ENCODE data around the genes BTD and GALNT15.

DNA sequence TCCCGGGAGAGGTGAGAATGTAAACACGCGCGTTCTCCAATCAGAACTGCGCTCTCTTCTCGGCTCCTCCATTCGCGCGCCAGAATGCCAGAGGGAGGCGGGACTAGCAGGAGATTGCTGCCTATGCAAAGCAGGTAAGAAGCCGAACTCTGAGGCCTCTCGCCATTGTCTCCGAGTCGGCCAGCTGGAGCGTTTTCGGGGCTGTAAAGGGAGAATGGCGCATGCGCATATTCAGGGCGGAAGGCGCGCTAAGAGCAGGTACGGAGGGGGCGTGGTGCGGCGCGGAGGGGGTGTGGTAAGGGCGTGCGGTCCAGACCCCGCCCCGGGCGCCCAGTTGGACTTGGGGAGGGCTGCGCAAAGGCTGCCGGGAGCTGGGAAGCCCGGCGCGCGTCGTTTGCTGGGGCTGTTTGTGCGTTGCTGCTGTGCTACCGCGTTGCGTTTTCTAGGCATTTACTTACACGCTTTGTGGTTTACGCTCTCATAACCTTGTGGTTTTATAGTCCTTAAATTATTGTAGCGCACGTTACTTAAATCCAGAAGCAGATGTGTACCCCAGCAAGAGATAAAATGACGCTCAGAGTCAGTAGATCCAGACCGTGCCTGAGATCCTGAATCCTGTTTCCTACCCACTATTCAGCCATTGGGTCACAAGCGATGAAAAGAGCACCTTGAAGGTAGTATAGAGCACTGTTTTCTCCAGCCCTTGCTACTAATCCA lies at the start of gene BTD:
Gene BTD, plus strand, starts transcription at position 109 of the 717 bp plus-strand sequence.
- PRO-cap, 3 experiments: peak in 3 of 3 experiments; most common plus-strand start position 165 of the sequence (in 3); most common minus-strand start position 216 of the sequence (in 2)

- PRO-cap, 3 experiments: peak in 1 of 3 experiments; most common plus-strand start chr3:15630885 (in 1)
These were observed 29.1 kb downstream of the BTD start for GRCh38 chr3:15630628-15631064.

- PRO-cap, 3 experiments: no peak in any of the 3 experiments
These were observed 67.4 kb downstream of the BTD start for GRCh38 chr3:15668841-15669474.

DNA sequence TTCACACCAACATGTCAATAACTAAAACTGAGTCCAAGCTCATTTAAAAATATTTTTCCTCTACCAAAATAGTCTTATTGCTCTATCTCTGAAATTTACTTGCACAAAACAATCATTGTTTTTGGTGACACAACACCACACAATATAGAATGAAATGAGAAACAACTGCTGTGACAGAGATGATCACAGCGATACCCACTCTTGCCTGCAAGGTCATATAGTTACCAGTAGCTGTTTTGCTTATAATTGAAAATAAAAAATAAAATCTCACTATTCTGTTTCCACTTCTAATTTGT lies 1.1 kb downstream of the ANKRD28 start:
- PRO-cap, 3 experiments: no peak in any of the 3 experiments

DNA sequence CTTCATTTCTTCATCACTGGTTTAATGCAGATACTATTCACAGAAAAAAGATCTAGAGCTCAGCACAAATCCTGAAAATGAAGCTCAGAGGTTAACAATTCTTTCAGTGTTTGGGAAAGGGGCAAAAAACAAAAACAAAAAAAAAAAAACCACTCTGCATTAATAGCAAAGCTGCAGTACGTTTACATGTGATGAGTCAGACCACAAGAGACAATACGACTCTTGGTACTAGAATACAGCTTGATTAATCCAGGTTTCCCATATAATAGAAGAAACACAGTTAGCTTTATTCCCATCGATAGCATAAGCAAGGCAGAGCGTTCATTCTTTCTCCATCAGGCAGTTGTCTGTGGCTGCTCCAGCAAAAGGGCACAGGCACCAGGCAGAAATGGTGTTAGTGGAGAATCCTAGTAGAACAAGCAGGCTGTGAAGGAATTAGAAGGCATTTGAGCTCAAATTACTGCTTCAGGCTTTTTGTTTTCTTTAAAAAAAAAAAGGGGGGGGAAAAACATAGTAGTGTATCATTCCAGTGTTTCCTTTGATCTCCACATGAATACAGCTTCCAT lies 622 bp downstream of the ANKRD28 start:
- PRO-cap, 3 experiments: peak in 2 of 3 experiments; most common plus-strand start position 289 of the sequence (in 2); most common minus-strand start position 302 of the sequence (in 1)

DNA sequence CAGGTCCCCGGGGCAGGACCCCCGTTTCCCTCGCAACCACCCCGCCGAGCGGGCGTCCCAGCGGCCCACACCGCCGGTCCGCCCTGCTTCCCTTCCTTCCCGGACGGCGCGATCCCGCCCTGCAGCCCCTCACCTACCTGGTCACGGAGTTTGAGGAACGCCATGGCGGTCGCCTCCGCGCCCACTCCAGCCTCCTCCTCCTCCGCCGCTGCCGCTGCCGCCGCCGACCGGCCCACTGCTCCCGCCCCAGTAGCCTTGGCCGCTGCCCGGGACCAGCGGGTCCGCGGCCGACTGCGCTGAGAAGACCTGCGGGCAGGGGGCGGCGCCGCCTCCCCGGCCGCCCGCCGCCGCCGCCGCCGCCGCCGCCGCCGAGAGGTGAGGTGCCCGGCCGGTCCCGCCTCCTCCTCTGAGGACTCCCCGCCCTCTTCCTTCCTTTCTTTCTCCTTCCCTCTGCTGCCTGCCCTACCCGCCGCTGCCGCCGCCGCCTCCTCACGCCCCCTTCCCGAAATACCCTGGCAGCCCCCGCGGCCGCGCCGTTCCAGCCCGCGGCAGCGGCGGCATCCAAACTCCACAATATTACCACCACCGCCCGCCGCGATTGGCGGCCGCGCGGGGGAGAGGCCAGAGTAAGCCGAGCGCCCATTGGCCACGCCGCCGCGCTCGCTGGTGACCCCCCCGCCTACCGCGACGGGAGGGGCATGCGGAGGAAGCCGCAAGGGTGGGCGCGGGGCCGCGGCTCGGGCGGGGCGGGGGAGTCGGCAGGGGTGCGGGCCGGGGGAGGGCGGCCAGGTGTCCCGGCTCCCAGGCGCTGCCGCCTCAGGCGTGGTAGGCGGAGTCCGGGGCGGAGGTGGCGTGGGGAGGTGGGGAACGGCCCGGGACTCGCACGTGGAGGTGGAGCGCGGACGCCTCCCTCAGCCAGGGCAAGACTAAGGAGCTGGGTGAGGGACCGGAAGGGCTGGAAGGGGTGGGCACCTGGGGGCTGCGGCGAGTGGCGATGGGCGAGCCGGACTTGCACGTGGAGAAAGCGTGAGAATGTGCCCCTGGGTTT lies 61.8 kb upstream of the ANKRD28 start:
- PRO-cap, 3 experiments: peak in 3 of 3 experiments; most common plus-strand start position 701 of the sequence (in 3); most common minus-strand start position 575 of the sequence (in 2)

DNA sequence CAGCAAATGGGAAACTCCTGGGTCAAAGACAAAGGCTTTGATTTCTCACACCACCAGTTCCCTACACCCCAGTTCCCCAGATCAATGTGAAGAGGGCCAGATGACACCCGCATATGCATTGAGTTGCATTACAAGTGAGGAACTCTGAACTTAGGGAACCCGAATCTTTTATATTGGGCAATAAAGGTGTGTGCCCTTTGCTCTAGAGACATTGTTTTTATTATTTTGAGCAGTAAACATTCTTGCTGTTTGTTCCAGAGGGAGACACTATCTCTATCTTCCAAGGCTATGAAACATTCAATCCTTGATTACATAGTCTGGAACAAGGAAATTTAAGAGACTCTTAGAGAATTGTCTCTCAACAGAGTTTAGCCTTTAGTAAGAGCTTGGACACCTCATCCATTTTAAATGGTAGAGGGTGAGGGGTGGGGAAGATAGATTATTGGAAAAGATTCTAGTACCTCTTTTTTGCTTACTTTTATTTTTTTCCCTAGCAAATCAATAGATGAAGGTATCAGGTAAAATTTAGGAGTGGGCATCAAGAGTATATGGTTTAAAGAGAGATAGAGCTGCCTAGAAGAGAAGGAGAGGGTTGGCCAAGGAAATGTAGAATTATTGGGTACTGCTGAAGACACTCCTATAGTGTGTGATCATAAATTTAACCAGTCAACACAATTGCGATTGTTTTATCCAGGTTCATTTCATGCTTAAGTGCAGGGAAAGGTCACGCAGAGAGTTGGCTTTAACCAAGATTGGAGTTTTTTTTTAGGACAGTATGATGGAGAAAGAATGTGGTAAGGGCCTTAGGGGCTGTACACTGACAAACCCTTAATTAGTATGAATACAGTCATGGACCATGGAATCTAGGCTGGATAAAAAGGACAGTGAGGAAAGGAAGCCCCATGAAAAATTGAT lies 74.3 kb upstream of the ANKRD28 start:
- PRO-cap, 3 experiments: no peak in any of the 3 experiments

- PRO-cap, 3 experiments: no peak in any of the 3 experiments
These were observed 113.8 kb upstream of the GALNT15 start for GRCh38 chr3:16060211-16061463.

- PRO-cap, 3 experiments: peak in 1 of 3 experiments; most common plus-strand start chr3:16174680 (in 1); most common minus-strand start chr3:16174617 (in 1)
These were observed at the start of gene GALNT15 for GRCh38 chr3:16174317-16174986. TSS of gene GALNT15 (plus strand) at chr3:16174680.

GRCh38 chr3:16262170-16262770 lies 2.5 kb downstream of the DPH3 start:
- PRO-cap, 3 experiments: no peak in any of the 3 experiments

- PRO-cap, 3 experiments: no peak in any of the 3 experiments
These were observed 37.5 kb downstream of the OXNAD1 start for GRCh38 chr3:16302399-16302965.

DNA sequence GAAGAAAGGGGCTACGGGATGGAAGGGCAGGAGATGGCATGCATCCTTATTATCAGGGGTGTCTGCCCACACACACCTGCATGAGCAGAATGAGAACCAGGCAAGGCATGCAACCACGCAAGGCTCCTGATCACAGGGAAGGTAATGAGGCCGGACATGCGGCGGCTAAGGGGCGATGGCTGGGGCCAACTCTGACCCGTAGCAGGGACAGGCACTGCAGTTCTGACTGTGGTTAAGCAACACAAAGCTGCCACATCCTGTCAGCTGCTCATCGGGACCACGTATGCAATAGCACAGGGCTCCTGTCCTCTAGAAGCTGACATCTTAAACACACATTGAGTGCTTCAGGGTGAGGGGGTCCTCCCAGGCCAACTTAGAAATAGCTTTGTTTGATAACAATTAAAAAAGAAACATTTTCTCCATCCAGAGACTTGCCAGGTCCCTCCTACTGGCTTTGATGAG lies 73.2 kb downstream of the OXNAD1 start:
- PRO-cap, 3 experiments: no peak in any of the 3 experiments

DNA sequence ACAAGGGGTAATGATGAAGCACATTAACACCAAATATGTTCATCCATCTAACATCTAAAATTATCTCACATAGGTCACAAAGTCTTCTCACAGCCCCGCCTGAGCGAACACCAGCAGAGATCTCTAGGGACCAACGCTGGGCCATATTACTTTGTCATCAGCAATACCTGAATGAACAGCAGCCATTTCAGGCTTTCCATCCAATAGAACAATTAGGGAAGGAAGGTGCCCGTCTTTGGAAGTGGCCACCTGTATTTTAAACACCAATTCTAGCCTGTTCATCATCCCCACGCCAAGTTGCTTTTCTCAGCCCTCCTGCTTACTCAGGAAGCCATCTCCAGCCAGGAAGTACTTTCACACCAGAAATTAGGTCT lies 106.4 kb downstream of the OXNAD1 start:
- PRO-cap, 3 experiments: no peak in any of the 3 experiments

GRCh38 chr3:16462467-16462871 lies 51.0 kb downstream of the RFTN1 start:
- PRO-cap, 3 experiments: no peak in any of the 3 experiments

- PRO-cap, 3 experiments: no peak in any of the 3 experiments
These were observed 41.1 kb downstream of the RFTN1 start for GRCh38 chr3:16472261-16473012.

DNA sequence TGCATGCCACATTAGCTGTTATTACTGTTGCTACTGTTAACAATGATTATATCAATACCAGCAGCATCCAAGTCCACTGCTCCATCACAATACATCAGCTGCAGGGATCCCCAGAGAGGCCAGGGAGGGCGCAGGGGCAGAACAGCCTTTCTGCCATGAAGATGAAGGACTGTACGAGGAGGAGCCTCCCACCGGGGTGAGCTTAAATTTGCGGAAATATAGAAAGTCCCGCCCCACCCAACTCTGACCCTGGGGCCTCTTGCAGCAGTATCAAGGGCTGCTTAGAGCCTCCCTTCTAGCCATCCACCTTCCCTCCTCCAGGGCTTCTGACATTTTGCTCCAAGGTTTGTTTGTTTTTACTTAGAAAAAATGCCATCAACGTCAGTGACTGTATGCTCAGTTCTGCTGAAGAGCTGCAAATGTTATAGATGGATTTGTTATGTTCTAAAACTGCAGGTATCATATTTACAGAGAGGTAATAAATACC lies 30.8 kb downstream of the RFTN1 start:
- PRO-cap, 3 experiments: no peak in any of the 3 experiments

GRCh38 chr3:16504048-16504698 lies 9.3 kb downstream of the RFTN1 start:
- PRO-cap, 3 experiments: no peak in any of the 3 experiments

- PRO-cap, 3 experiments: no peak in any of the 3 experiments
These were observed 32.9 kb upstream of the RFTN1 start for GRCh38 chr3:16546143-16547019.

DNA sequence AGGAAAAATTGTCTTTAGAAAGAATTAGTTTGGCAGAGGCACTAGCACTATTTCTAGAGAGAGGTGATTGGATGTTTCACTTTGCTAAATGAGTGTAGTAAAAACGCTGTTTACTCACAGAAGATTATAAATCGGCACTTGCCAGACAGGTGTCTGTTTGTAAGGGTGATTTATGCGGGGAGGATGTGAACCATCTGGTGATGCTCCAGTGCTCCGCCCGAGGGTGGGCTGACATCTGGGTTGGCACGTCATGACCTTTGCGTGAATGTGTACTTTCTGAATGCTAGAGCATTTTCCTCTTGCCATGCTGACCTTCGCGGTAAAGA lies 12.7 kb downstream of the PLCL2 start:
- PRO-cap, 3 experiments: no peak in any of the 3 experiments

DNA sequence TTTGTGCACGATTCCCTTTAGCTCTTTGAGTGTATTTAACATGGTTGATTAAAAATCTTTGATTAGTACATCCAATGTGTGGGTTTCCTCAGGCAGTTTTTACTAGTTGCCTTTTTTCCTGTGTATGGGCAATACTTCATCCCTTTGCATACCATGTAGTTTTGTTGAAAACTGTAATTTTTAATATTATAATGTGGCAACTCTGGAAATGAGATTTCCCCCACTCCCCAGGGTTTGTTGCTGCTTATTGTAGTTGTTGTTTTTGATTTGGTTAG lies 39.2 kb downstream of the PLCL2 start:
- PRO-cap, 3 experiments: no peak in any of the 3 experiments